HT1080 (cell line): ENCODE measurements around a stretch of chr1.

RAMPAGE:
- cytosol, long total RNA: no peak
- long total RNA: no peak
- nucleus, long total RNA: no peak
These were observed 137.8 kb downstream of the SLC45A1 start for GRCh38 chr1:8455583-8456164.

DNA sequence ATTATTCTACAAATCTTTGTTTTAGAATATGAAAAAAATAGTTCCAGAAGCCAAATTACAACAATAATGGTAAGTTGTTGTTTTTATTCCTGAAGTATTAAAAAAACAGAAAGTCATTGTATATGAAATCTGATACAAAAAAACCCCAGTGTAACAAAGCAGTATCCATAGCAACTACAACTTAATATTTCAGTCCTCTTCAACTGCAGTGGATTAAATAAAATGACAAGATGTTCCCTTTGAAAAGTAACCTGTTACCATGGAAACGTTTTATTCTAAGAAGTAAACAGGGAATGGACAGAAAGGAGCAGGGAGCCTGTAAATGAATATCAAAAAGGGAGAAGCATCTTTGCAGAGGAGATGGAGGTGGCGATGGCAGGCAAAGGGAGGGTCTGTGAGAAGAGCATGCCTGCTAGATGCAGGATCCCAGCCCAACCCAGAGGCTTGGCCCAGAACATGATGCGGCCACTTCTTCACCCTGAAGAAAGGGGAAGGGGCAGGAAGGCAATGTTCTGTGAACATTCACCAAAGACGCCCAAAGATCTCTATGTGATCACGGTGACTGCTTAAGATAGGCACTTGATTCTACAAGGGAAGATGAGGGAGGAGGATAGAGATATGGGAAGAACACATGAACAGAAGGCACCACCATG, 199.8 kb downstream of the SLC45A1 start:
RAMPAGE:
- cytosol, long total RNA: no peak
- long total RNA: no peak
- nucleus, long total RNA: no peak

GRCh38 chr1:8597994-8598722, 219.3 kb downstream of the RERE start:
RAMPAGE:
- cytosol, long total RNA: no peak
- long total RNA: no peak
- nucleus, long total RNA: no peak

DNA sequence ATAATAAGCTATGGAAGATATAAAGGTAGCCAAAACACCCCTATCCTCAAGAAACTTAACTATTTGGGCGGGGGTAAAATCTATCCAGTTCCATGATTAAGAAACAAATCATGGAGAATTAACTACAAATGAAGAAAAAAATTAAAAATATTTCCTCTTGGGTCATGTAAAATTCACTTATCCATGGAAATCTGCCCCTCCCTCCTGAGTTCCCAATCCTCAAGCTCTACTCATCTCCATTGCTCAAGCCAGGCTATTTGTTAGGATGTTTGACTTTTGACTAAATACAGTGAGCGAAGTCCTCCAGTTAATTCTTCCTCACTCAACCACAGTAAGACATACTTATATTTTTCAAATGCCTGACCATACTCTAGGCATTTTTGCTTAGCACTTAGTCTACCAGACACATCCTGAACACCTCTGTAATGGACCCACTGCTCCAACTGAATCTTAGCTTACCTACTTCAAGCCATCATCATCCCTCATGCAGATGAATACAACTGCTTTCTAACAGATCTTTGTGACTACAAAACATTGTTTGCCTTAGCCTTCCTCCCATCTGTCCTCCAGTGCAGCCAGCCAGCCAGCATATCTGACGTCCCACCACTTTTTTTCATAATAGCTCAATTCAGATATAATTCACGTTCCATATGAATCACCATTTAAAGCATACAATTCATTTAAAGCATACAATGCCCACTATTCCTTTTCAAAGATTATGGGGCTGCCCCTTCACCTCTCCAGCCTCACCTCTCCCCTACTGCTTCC, 154.2 kb downstream of the RERE start:
RAMPAGE:
- cytosol, long total RNA: no peak
- long total RNA: no peak
- nucleus, long total RNA: no peak

GRCh38 chr1:8665128-8665556, 152.3 kb downstream of the RERE start:
RAMPAGE:
- cytosol, long total RNA: no peak
- long total RNA: no peak
- nucleus, long total RNA: no peak

GRCh38 chr1:8856035-8856274, 22.5 kb downstream of the ENO1 start:
RAMPAGE:
- cytosol, long total RNA: no peak
- long total RNA: no peak
- nucleus, long total RNA: no peak

DNA sequence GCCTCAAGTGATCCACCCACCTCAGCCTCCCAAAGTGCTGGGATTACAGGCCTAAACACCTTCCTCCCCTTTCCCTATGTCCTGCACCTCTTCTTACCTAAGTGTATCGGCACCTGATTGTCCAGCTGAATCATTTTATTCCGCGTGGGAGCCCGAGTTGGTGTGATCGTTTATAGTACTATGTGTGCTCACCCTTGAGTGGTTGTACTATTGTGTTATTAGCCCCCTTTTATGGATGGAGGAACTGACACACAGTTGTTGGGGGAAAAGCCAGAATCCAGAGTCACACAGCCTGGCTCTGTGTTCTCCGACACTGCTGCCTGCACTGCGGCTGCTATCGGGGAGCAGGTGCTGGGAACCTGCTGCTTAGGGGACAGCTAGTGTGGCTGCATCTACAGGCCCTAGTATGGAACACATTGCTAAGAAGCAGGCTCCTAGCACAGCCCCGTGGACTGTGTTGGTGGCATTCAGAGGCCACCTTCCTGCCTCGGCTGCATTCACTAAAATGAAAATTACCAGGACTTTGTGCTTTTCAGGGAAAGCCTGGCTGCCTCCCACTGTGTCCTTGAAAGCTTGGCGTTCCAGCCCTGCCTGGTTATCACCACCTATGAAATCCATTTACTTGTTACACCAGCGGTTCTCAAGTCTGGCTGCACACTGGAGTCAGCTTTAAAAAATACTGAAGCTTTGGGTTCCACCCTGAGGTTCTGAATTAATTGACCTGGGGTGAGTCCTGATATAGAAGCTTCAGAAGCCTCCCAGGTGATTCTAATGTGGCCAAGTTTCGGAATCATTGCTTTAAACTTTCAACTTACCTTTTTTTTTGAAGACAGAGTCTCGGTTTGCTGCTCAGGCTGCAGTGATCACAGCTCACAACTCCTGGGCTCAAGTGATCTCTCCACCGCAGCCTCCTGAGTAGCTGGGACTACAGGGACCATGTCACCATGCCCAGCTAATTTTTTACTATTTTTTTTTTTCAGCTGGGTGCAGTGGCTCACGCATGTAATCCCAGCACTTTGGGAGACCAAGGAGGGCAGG, 21.4 kb downstream of the ENO1 start:
RAMPAGE:
- cytosol, long total RNA: no peak
- long total RNA: no peak
- nucleus, long total RNA: no peak

GRCh38 chr1:8863828-8864342, 14.6 kb downstream of the ENO1 start:
RAMPAGE:
- cytosol, long total RNA: no peak
- long total RNA: no peak
- nucleus, long total RNA: no peak

RAMPAGE:
- cytosol, long total RNA: no peak
- long total RNA: no peak
- nucleus, long total RNA: no peak
These were observed 5.0 kb downstream of the ENO1 start for GRCh38 chr1:8873114-8874243.

RAMPAGE:
- cytosol, long total RNA: no peak
- long total RNA: no peak
- nucleus, long total RNA: no peak
These were observed 24.2 kb downstream of the SLC2A7 start for GRCh38 chr1:9001992-9002547.

DNA sequence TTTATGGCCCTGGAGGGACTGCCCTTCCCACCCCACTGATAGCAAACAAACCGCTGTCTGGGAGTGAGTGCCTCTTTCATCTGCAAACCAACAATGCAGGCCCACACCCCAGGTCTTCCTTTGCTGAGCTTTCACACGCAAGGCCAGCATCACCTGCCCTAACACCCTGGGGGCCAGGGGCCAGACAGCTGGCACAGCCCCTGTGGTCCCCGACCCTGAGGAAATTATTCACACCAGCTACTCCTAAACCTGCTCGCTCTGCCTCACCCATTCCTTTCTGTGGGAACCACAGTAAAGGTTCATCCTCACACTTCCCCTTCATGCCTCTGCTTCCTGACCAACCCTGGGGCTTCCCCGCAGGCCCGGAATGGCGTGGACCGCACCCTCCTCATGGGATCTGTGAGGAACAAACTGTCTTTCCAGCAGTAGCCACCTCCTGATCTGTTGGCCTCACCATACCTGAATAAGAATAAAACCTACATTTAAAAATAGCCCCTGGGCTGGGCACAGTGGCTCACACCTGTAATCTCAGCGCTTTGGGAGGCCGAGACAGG, 15.3 kb downstream of the SLC2A7 start:
RAMPAGE:
- cytosol, long total RNA: no peak
- long total RNA: no peak
- nucleus, long total RNA: no peak

DNA sequence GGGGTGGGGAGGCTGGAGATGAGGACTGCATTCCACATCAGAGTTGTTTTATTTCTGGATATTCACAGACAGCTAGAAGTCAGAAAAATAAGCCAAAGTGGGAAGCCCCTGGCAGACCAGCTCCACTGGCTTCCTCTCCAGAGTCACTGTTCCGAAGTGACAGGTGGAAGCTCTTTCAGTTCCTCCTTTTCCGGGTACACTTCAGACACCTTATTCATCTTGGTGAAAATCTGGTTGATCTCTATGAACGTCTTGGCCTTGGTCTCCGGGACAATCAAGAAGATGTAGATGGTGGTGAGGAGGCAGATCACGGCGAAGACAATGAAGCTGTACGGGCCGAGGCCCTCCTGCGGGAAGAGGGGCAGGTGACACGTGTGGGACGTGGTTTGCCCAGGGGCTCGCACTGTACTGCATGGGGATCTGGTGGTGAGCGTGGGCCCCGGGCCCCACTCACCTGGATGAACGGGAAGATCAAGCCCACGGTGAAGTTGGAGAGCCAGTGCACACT, 11.3 kb upstream of the SLC2A7 start:
RAMPAGE:
- cytosol, long total RNA: no peak
- long total RNA: no peak
- nucleus, long total RNA: no peak

DNA sequence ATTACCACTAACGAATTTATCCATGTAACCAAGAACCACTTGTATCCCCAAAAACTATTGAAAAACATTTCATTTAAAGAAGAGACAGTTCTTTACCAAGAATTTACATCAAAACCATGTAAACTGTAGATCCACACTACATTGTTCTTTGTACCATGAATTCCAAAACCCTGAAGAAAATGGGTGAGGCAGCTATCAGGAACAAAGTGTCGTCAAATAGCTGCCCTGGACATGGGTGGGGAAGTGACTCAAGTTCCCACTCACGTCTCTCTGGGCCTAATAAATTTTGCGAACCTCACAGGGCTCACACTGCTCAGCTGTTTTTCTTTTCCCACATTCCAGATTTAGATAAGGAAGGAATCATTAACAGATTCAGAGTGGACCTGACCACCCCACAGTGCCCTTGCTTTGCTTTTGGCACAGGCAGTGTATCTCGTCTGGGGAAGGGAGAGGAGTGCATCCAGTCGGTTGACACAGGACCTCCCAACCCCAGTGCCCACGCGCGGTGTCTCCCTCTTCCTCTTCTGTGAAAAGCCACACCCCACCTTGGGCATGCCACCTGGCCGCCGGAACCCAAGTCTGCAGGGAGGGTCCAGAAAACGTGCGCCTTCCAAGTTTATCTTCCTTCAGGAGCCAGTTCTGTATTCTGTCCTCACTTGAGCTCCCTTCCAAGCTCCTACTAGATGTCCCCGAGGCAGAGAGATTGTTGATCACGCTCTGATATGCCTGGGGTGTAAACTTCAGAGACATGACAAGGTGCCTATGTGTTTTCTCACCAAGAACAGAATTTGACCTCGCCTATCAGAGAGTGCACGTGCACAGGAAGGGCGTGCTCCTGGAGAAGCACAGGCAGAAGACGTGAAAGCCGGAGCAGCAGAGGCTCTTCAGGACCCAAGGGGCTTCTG, 9.4 kb upstream of the SLC2A5 start:
RAMPAGE:
- cytosol, long total RNA: no peak
- long total RNA: no peak
- nucleus, long total RNA: no peak

RAMPAGE:
- cytosol, long total RNA: no peak
- long total RNA: no peak
- nucleus, long total RNA: no peak
These were observed 1.0 kb downstream of the GPR157 start for GRCh38 chr1:9127779-9128405.

DNA sequence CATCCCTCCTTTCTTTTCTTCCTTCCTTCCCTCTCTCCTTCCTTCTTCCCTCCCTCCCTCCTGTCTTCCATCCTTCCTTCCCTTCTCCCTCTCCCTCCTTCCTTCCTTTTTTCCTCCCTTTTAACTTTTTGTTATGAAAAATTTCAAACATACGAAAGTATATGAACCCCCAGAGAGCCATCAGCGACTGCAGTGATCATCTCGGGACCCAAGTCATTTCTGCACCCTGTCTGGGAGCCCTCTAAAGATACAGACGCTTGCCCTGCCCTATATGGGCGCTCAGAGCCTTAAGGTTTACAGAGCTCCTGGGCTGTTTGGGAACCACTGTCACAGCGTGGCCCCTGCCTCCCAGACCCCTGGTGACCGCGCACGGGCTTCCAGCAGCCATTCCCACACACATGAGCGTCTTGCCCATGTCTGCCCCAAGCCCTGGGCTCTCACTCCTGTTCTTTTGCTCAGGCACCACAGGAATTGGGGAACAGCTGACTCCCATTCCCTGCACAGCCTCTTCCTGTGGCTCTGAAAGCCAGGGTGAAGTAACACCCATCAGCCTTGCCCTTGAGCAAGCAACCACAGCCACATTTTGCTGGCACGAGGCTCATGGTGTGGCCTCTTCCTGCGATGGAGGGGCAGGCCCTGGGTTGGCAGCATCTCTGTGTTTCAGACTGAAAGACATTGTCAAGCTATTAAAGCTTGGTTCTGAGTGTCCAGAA, 14.2 kb upstream of the GPR157 start:
RAMPAGE:
- cytosol, long total RNA: no peak
- long total RNA: no peak
- nucleus, long total RNA: no peak

DNA sequence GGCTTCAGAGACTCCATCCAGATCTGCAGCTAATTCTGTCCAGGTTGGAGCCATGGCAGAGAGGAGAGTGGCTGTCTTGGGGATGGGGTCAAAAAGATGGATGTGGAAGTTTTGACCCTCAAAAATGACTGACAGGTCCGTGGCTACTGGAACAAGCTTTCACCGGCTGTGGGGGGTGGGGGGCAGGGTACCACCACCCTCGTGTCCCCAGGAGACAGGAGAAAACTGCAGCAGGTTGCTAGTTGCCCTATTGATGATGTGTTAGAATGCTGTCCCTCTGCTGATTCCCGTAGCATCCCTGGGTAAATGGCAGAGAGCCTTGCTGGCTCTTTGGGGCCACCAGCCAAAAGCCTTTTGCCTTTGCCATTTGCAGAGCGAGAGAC, 30.1 kb upstream of the GPR157 start:
RAMPAGE:
- cytosol, long total RNA: no peak
- long total RNA: no peak
- nucleus, long total RNA: no peak

DNA sequence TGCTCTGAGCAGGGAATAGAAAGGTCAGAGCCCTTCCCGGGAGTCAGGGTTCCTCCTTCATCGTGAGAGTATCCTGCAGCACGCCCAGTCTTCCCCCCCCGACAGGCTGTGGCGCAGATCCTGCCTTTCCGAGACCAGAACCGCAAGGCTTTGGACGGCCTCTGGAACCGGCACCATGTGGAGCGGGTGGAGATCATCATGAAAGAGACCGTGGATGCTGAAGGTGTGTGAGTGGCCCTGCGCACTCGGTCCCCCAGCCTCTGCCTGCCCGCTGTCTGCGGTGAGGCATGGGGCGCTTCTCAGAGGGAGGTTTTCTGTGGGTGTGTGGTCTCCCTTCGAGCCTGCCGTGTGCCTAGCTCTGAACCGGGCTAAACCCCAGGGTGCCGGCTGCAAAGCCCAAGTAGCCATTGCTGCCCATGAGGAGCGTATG, 12.3 kb downstream of the H6PD start:
RAMPAGE:
- cytosol, long total RNA: no peak
- long total RNA: no peak
- nucleus, long total RNA: no peak

DNA sequence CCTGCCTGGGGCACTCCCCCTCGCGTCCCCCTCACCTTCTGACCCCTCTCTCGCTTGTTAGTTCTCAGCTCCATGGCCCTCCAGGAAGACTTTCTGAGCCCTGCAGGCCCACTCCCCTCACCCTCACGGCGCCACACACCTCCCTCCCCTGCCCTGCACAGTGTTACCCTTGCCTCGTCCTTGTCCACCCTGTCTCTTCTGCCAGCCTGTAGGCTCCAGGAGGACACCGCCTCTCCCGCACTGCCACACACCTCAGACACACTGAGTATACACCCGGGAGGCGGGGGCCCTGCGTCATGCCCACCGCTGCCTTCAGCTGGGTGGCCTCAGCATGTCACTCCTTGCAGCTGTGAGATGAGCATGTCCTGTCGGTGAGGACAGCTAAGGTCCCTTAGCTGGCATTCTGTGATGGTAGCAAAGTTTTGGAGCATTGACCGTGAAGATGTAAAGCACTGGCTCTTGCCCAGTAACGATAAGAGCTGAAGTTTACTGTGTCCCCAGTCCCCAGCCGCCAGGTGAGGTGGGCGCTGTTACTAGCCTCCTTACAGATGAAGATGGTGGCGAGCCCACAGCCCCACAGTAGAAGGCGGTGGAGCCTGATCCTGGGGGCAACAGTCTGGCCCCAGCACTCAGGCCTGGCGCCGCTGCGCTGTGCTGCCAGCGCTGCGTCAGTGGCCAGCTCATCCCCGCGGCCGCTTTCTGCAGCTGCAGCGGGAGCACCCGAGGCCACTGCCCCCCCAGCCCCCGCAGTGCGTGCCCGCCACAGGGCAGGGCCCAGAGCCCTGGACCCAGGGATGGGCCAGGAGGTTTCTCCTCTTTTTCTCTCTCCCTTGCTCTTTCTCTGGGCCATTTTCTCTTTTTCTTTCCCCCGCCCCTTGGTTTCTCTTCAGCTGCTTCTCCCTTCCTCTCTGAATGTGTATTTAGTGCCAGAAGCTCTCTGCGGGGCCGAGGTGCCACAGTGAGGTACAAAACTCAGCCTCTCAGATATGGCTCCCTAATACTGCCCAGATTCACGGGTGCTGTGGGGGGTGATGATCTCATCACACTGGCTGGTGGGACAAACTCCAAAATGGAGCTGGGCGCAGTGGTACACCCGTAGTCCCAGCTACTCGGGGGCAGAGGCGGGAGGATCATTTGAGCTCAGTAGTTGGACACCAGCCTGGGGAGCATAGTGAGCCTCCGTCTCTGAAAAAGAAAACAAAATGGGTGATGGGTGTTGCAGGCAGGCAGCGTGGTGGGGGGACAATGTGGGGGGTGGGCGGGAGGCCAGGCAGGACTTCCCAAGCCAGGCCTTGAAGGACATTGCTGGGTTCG, 13.3 kb downstream of the H6PD start:
RAMPAGE:
- cytosol, long total RNA: no peak
- long total RNA: no peak
- nucleus, long total RNA: no peak

DNA sequence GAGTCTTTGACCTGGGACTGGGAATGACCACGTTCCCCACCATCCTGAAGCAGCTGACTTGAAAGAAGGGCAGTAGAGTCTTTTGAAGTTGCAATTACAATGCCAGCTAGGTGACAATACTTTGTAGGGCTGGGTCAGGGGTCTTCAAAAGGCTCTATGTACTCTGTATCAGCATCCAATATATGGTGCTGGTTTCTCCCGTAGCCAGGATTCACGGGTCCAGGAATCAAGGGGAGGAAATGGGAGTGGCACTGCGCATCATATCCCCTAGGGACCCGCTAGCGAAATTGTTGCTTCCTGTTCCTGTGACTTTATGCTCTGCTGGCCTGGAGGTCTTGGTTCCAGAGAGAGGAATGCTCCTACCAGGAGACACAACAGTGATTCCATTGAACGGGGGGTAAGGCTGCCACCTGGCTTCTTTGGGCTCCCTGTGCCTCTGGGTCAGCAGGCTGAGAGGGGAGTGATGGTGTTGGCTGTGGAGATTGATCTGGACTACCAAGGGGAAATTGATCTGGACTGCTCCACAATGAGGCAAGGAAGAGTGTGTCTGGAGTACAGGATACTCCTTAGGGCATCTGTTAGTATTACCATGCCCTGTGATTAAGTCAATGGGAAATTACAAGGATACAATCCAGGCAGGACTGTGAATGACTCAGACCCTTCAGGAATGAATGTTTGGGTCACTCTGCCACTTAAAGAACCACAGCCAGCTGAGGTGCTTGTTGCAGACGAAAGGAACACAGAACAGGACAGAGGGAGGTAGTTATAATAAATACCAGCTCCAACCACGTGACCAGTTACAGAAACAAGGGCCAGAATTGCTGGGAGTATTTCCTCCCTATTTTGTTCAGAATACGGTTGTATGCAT, 10.2 kb downstream of the SPSB1 start:
RAMPAGE:
- cytosol, long total RNA: no peak
- long total RNA: no peak
- nucleus, long total RNA: no peak

DNA sequence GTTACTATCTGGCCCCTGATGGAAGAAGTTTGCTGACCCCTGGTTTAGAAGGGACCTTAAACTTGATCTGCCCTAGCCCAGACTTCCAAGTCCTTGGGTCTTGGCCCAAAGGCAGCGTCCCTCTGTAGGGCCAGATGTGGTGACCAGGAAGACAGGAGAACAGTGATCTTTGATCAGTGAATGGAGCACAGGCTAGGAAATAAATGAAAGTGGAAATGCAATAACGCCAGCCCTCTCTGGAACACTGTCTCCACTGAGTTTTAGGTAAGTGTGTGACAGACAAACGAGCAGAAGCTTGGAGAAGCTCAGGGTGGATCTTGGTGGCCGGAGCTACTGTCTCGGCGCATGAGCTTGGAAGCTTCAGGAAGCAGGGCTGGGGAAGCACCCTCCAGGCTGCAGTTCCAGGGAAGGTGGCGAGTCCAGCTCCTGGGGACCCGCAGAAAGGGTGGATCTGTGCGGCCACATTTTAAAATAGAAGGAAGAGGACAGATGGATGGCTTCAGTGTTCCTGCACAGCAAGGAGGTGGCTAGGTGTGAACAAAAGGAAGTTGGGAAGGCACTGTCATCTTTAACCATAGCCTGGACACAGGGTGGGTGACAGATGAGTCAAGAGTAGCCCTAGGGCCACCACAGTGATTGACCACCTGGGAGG, 58.6 kb downstream of the SPSB1 start:
RAMPAGE:
- cytosol, long total RNA: no peak
- long total RNA: no peak
- nucleus, long total RNA: no peak